K562 (cell line): ENCODE measurements around a stretch of chr1.

- RAMPAGE, long total RNA = no peak
- RRBS = no CpG with 5 or more reads among the region's 9 CpGs
PRO-cap:
- standard = no peak
- CoPRO, capped RNA only, 2 experiments = no peak in any of the 2 experiments
- CoPRO, capped and uncapped RNA, 2 experiments = no peak in any of the 2 experiments
- CoPRO, uncapped RNA only, 2 experiments = peak in 1 of 2 experiments; most common plus-strand start chr1:201969702 (in 1)
CAGE:
- cytosol, long polyA plus RNA = no peak
- long polyA plus RNA = no peak
- nucleolus, long total RNA = no peak
- nucleus, long polyA plus RNA = start-site peak on the plus strand at chr1:201969714-201969768, 32 and 33 reads in 2 replicates
Observed at GRCh38 chr1:201969592-201970643, 12.5 kb upstream of the RNPEP start.

GRCh38 chr1:201997240-201997550 is 13.2 kb upstream of the ELF3 start:
- RAMPAGE, long total RNA = no peak
- RRBS = no CpG with 5 or more reads among the region's 8 CpGs
PRO-cap:
- standard = no peak
- CoPRO, capped RNA only, 2 experiments = no peak in any of the 2 experiments
- CoPRO, capped and uncapped RNA, 2 experiments = no peak in any of the 2 experiments
- CoPRO, uncapped RNA only, 2 experiments = no peak in any of the 2 experiments
CAGE:
- cytosol, long polyA plus RNA = no peak
- long polyA plus RNA = no peak
- nucleolus, long total RNA = no peak
- nucleus, long polyA plus RNA = no peak

GRCh38 chr1:202046608-202047511 is 36.5 kb downstream of the ELF3 start:
- RAMPAGE, long total RNA = no peak
- RRBS = no CpG with 5 or more reads among the region's 4 CpGs
PRO-cap:
- standard = no peak
- CoPRO, capped RNA only, 2 experiments = no peak in any of the 2 experiments
- CoPRO, capped and uncapped RNA, 2 experiments = no peak in any of the 2 experiments
- CoPRO, uncapped RNA only, 2 experiments = no peak in any of the 2 experiments
CAGE:
- cytosol, long polyA plus RNA = no peak
- long polyA plus RNA = no peak
- nucleolus, long total RNA = no peak
- nucleus, long polyA plus RNA = no peak

GRCh38 chr1:202104017-202104602 is 18.6 kb upstream of the GPR37L1 start:
- RAMPAGE, long total RNA = no peak
- RRBS = no CpG with 5 or more reads among the region's 13 CpGs
PRO-cap:
- standard = no peak
- CoPRO, capped RNA only, 2 experiments = no peak in any of the 2 experiments
- CoPRO, capped and uncapped RNA, 2 experiments = no peak in any of the 2 experiments
- CoPRO, uncapped RNA only, 2 experiments = no peak in any of the 2 experiments
CAGE:
- cytosol, long polyA plus RNA = no peak
- long polyA plus RNA = no peak
- nucleolus, long total RNA = no peak
- nucleus, long polyA plus RNA = no peak

DNA sequence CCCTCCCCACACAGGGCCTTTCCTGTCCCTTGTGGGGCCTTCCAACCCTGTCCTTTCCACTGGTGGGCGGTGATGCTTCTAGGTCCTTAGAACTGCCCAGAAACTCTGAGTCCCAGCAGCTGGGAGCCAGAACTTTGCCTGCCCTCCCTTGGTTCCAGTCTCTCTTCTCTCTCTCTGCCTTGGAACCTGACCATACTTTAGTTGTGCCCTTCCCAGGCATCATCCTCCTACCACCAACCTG is 5.9 kb downstream of the GPR37L1 start:
- RAMPAGE, long total RNA = no peak
- RRBS = no CpG with 5 or more reads among the region's 1 CpG
PRO-cap:
- standard = no peak
- CoPRO, capped RNA only, 2 experiments = no peak in any of the 2 experiments
- CoPRO, capped and uncapped RNA, 2 experiments = no peak in any of the 2 experiments
- CoPRO, uncapped RNA only, 2 experiments = no peak in any of the 2 experiments
CAGE:
- cytosol, long polyA plus RNA = no peak
- long polyA plus RNA = no peak
- nucleolus, long total RNA = no peak
- nucleus, long polyA plus RNA = no peak

- RAMPAGE, long total RNA = no peak
- RRBS = no CpG with 5 or more reads among the region's 12 CpGs
PRO-cap:
- standard = no peak
- CoPRO, capped RNA only, 2 experiments = no peak in any of the 2 experiments
- CoPRO, capped and uncapped RNA, 2 experiments = no peak in any of the 2 experiments
- CoPRO, uncapped RNA only, 2 experiments = no peak in any of the 2 experiments
CAGE:
- cytosol, long polyA plus RNA = no peak
- long polyA plus RNA = no peak
- nucleolus, long total RNA = no peak
- nucleus, long polyA plus RNA = no peak
Observed at GRCh38 chr1:202142866-202143386, 1.6 kb downstream of the ARL8A start.

- RAMPAGE, long total RNA = no peak
- RRBS = no CpG with 5 or more reads among the region's 3 CpGs
PRO-cap:
- standard = no peak
- CoPRO, capped RNA only, 2 experiments = no peak in any of the 2 experiments
- CoPRO, capped and uncapped RNA, 2 experiments = no peak in any of the 2 experiments
- CoPRO, uncapped RNA only, 2 experiments = no peak in any of the 2 experiments
CAGE:
- cytosol, long polyA plus RNA = no peak
- long polyA plus RNA = no peak
- nucleolus, long total RNA = no peak
- nucleus, long polyA plus RNA = no peak
Observed at GRCh38 chr1:202143387-202143568, 1.3 kb downstream of the ARL8A start.

DNA sequence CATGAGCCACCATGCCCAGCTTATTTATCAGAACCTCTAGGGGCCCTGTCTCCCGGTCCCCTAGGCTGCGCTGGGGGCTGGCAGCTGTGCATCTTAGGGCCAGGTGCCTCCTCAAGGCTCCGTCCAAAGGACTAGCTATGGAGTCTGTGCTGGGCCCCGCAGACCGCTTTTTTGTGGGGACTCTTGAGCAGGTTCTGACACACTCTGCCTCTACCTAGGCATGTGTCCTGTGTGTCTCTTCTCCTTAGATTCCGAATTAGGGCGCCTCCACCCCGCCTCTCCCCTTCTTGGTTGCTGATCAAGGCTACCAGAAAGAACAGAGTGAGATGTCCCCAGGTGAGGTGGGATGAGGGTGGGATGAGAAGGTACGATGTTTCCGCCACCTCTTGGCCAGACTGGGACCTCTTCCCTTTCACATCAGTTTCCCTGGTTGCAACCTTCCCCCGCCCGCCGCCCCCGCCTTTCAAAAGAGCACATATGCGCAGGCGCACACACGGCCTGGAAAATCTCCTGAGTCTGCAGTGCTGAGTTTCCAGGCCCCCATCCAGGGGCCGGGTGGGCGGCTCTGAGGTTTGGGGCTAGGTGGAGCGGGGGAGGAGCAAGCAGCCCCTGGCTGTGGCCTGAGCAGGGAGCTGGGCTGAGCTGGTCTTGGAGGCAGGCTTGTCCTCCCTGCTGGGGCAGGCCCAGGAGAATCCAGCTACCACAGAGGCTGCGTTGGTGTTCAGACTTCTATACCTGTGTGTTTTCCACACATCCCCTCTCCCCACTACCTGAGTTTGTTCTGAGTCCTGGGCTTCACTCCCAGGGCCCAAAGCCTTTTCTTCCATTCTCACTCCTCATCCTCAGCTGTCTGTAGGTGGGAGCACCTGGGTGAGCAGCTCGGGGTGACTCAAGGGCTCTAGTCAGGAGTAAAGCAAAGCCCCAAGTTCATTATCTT is 5.2 kb upstream of the PTPN7 start:
- RAMPAGE, long total RNA = no peak
- RRBS = no CpG with 5 or more reads among the region's 22 CpGs
PRO-cap:
- standard = bidirectional peak, plus-strand start at position 601 of the sequence, minus-strand start at position 397 of the sequence
- CoPRO, capped RNA only, 2 experiments = peak in 2 of 2 experiments; most common plus-strand start position 649 of the sequence (in 2); most common minus-strand start position 397 of the sequence (in 2)
- CoPRO, capped and uncapped RNA, 2 experiments = peak in 1 of 2 experiments; most common plus-strand start position 216 of the sequence (in 1); most common minus-strand start position 206 of the sequence (in 1)
- CoPRO, uncapped RNA only, 2 experiments = peak in 1 of 2 experiments; most common plus-strand start position 301 of the sequence (in 1); most common minus-strand start position 212 of the sequence (in 1)
CAGE:
- cytosol, long polyA plus RNA = no peak
- long polyA plus RNA = no peak
- nucleolus, long total RNA = no peak
- nucleus, long polyA plus RNA = no peak

GRCh38 chr1:202504931-202505909 is 156.7 kb downstream of the PPP1R12B start:
- RAMPAGE, long total RNA = no peak
- RRBS = no CpG with 5 or more reads among the region's 6 CpGs
PRO-cap:
- standard = no peak
- CoPRO, capped RNA only, 2 experiments = no peak in any of the 2 experiments
- CoPRO, capped and uncapped RNA, 2 experiments = no peak in any of the 2 experiments
- CoPRO, uncapped RNA only, 2 experiments = no peak in any of the 2 experiments
CAGE:
- cytosol, long polyA plus RNA = no peak
- long polyA plus RNA = no peak
- nucleolus, long total RNA = no peak
- nucleus, long polyA plus RNA = no peak

GRCh38 chr1:202516199-202516677 is 167.7 kb downstream of the PPP1R12B start:
- RAMPAGE, long total RNA = no peak
- RRBS = no CpG with 5 or more reads among the region's 4 CpGs
PRO-cap:
- standard = no peak
- CoPRO, capped RNA only, 2 experiments = no peak in any of the 2 experiments
- CoPRO, capped and uncapped RNA, 2 experiments = no peak in any of the 2 experiments
- CoPRO, uncapped RNA only, 2 experiments = no peak in any of the 2 experiments
CAGE:
- cytosol, long polyA plus RNA = no peak
- long polyA plus RNA = no peak
- nucleolus, long total RNA = no peak
- nucleus, long polyA plus RNA = no peak

DNA sequence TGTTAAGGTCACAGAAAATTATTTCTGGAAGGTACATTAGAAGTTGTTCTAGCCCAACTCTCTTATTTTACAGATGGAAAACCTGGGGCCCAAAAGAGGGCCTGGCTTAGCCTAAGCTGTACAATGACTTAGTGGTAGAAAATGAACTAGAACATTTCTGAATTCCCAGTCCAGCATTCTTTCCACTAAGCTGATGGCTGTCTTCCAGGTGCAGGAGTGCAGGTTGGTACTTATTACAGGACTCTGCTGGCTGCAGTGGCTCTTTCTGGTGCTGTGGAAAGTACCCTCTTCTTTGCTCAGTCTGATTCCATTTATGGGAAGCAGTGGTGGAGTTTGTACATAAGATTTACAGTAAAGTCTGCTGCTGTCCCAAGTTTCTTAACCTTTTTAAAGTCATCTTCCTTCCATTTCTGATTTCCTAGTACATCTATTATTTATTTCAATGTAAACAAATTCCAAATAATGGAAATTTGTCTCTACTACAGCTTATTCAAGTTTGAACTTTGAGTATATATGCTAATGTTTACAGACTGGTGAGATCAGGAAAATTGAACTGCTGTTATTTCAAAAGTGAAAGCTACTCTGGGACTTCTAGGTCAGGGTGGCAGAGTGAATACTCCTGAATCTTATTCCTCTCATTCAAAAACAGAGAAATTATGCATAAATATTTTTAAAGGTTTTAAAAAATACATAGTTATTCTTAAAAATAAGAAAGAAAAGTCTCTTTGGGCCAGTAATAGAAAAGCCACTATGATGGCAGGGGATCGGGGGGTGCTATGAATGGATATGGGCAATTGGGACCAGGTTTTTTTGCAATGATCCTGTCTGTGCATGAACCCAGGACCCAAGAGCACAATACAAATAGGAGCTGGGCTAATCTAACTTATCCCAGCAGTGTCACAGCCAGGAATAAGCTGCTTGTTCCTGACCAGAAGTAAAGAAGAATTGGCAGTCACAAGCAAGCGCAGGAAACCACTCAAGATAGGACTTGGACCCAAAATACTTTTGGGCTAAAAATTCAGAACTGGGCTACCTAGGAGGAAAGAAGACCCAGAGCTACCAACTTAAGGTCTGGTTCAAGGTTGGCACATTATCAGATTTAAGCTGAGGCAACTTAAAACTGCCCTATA is 172.0 kb downstream of the PPP1R12B start:
- RAMPAGE, long total RNA = no peak
- RRBS = no CpG with 5 or more reads among the region's 2 CpGs
PRO-cap:
- standard = no peak
- CoPRO, capped RNA only, 2 experiments = no peak in any of the 2 experiments
- CoPRO, capped and uncapped RNA, 2 experiments = no peak in any of the 2 experiments
- CoPRO, uncapped RNA only, 2 experiments = no peak in any of the 2 experiments
CAGE:
- cytosol, long polyA plus RNA = no peak
- long polyA plus RNA = no peak
- nucleolus, long total RNA = no peak
- nucleus, long polyA plus RNA = no peak

DNA sequence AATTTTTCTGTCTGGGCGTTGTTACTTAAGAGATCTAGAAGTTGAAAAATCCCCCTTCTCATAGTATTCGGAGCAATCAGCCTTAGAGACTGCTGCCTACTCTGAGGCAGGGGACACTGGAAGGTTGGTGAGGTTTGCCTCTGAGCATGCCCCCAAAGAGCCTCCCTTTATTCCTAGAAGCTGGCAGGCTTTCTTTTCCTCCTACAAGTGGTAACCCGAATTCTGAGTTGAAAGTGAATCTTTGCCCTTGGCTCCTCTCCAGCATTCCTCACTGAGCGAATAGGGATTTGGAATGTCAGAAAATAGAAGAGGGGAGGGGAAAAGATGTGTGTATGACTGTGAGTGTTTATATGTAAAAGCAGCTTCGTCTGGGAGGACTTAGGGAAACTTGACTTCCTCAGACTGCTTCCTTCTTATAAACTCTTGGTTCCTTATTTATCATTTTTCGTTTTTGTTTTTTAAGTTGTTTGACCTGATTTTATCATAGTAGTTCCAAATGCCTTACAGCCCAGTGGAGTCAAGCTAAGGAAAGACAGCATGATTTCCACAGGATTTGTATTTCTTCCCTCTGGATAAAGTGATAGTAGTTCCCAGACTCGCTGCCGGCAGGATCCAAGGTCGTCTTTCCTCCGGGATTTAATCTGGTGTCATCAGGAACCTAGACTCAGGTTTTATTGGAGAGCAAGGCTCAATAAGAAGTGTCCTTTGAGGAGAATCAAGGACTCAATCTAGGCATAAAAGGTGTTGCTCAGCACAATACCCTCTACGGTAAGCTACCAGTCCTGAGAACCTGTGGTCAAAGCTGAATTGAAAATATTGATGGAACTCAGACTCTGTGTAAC is 170.9 kb downstream of the SYT2 start:
- RAMPAGE, long total RNA = no peak
- RRBS = no CpG with 5 or more reads among the region's 11 CpGs
PRO-cap:
- standard = no peak
- CoPRO, capped RNA only, 2 experiments = no peak in any of the 2 experiments
- CoPRO, capped and uncapped RNA, 2 experiments = no peak in any of the 2 experiments
- CoPRO, uncapped RNA only, 2 experiments = no peak in any of the 2 experiments
CAGE:
- cytosol, long polyA plus RNA = no peak
- long polyA plus RNA = no peak
- nucleolus, long total RNA = no peak
- nucleus, long polyA plus RNA = no peak

DNA sequence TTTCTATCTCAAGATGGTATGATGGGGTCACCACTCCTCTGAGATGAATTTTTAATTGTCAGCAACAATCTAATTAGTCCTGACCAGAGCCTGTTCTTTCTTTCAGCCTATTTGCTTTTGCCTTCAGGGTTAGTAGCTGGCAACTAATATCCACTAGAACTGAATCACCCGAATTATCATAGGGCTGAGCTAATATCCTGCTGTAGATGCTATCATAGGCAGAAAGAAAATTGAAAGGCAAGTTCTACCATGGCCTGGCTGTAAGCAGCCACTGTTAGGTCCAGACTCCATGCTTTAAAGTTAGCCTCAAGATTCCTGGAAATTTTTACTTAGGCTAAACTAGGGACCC is 134.0 kb downstream of the SYT2 start:
- RAMPAGE, long total RNA = no peak
- RRBS = no CpG with 5 or more reads among the region's 1 CpG
PRO-cap:
- standard = no peak
- CoPRO, capped RNA only, 2 experiments = no peak in any of the 2 experiments
- CoPRO, capped and uncapped RNA, 2 experiments = no peak in any of the 2 experiments
- CoPRO, uncapped RNA only, 2 experiments = peak in 1 of 2 experiments; most common plus-strand start position 54 of the sequence (in 1)
CAGE:
- cytosol, long polyA plus RNA = no peak
- long polyA plus RNA = no peak
- nucleolus, long total RNA = no peak
- nucleus, long polyA plus RNA = no peak

GRCh38 chr1:202578125-202578826 is 132.0 kb downstream of the SYT2 start:
- RAMPAGE, long total RNA = no peak
- RRBS = no CpG with 5 or more reads among the region's 8 CpGs
PRO-cap:
- standard = no peak
- CoPRO, capped RNA only, 2 experiments = no peak in any of the 2 experiments
- CoPRO, capped and uncapped RNA, 2 experiments = no peak in any of the 2 experiments
- CoPRO, uncapped RNA only, 2 experiments = no peak in any of the 2 experiments
CAGE:
- cytosol, long polyA plus RNA = no peak
- long polyA plus RNA = no peak
- nucleolus, long total RNA = no peak
- nucleus, long polyA plus RNA = no peak

DNA sequence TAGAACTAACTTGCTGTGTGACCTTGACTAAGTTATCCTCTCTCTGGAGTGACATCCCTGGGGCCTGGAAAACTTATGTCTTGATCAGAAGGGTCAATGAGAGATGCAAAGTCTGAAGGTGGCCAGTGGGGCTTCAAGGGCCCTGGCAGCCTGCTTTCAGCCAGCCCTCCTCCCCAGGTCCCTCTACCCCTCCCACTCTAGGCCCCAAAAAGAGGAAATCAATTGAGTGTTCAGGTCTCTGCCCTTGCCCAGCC is 56.5 kb downstream of the SYT2 start:
- RAMPAGE, long total RNA = no peak
PRO-cap:
- standard = no peak
- CoPRO, capped RNA only, 2 experiments = no peak in any of the 2 experiments
- CoPRO, capped and uncapped RNA, 2 experiments = no peak in any of the 2 experiments
- CoPRO, uncapped RNA only, 2 experiments = no peak in any of the 2 experiments
CAGE:
- cytosol, long polyA plus RNA = no peak
- long polyA plus RNA = no peak
- nucleolus, long total RNA = no peak
- nucleus, long polyA plus RNA = no peak

DNA sequence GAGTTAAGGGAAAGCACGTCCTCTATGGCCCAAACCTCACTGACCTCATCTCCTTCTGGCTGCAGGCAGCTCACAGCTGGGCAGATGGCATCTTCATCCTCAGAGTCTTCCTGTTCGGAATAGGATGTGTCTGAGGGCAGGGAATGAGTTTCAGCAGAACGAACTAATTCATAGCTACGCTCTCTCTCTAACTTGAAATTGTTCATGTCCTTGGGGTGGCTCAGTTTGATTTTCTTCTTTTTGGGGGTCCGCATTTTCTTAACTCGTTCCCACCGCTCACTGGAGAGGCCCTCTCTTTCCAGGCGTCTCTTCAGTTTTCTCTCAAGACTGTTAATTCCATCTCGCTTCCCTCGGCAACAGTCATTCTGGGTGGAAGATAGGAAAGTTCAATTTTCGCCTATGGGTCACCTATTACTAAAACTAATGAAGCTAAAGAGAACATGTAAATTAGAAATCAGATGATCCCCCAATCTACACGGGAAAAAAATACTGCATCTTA is 19.5 kb upstream of the SYT2 start:
- RAMPAGE, long total RNA = no peak
- RRBS = no CpG with 5 or more reads among the region's 12 CpGs
PRO-cap:
- standard = no peak
- CoPRO, capped RNA only, 2 experiments = no peak in any of the 2 experiments
- CoPRO, capped and uncapped RNA, 2 experiments = no peak in any of the 2 experiments
- CoPRO, uncapped RNA only, 2 experiments = no peak in any of the 2 experiments
CAGE:
- cytosol, long polyA plus RNA = no peak
- long polyA plus RNA = no peak
- nucleolus, long total RNA = no peak
- nucleus, long polyA plus RNA = no peak

GRCh38 chr1:202731678-202732095 is 21.4 kb upstream of the SYT2 start:
- RAMPAGE, long total RNA = no peak
- RRBS = no CpG with 5 or more reads among the region's 3 CpGs
PRO-cap:
- standard = no peak
- CoPRO, capped RNA only, 2 experiments = no peak in any of the 2 experiments
- CoPRO, capped and uncapped RNA, 2 experiments = no peak in any of the 2 experiments
- CoPRO, uncapped RNA only, 2 experiments = no peak in any of the 2 experiments
CAGE:
- cytosol, long polyA plus RNA = no peak
- long polyA plus RNA = no peak
- nucleolus, long total RNA = no peak
- nucleus, long polyA plus RNA = no peak

GRCh38 chr1:202888267-202888966 is 532 bp downstream of the RABIF start:
- RAMPAGE, long total RNA = no peak
- RRBS = 1% methylated on average over 24 of the region's 57 CpGs
PRO-cap:
- standard = bidirectional peak, plus-strand start at chr1:202888537, minus-strand start at chr1:202888490; bidirectional peak, plus-strand start at chr1:202888905, minus-strand start at chr1:202888768
- CoPRO, capped RNA only, 2 experiments = peak in 2 of 2 experiments; most common plus-strand start chr1:202888892 (in 1); most common minus-strand start chr1:202888768 (in 2)
- CoPRO, capped and uncapped RNA, 2 experiments = peak in 2 of 2 experiments; most common plus-strand start chr1:202888892 (in 2); most common minus-strand start chr1:202888768 (in 2)
- CoPRO, uncapped RNA only, 2 experiments = peak in 1 of 2 experiments; most common plus-strand start chr1:202888566 (in 1); most common minus-strand start chr1:202888490 (in 1)
CAGE:
- cytosol, long polyA plus RNA = no peak
- long polyA plus RNA = no peak
- nucleolus, long total RNA = no peak
- nucleus, long polyA plus RNA = no peak